Breast epithelium (tissue), 2 donors: ENCODE measurements around a stretch of chr12.

DNA sequence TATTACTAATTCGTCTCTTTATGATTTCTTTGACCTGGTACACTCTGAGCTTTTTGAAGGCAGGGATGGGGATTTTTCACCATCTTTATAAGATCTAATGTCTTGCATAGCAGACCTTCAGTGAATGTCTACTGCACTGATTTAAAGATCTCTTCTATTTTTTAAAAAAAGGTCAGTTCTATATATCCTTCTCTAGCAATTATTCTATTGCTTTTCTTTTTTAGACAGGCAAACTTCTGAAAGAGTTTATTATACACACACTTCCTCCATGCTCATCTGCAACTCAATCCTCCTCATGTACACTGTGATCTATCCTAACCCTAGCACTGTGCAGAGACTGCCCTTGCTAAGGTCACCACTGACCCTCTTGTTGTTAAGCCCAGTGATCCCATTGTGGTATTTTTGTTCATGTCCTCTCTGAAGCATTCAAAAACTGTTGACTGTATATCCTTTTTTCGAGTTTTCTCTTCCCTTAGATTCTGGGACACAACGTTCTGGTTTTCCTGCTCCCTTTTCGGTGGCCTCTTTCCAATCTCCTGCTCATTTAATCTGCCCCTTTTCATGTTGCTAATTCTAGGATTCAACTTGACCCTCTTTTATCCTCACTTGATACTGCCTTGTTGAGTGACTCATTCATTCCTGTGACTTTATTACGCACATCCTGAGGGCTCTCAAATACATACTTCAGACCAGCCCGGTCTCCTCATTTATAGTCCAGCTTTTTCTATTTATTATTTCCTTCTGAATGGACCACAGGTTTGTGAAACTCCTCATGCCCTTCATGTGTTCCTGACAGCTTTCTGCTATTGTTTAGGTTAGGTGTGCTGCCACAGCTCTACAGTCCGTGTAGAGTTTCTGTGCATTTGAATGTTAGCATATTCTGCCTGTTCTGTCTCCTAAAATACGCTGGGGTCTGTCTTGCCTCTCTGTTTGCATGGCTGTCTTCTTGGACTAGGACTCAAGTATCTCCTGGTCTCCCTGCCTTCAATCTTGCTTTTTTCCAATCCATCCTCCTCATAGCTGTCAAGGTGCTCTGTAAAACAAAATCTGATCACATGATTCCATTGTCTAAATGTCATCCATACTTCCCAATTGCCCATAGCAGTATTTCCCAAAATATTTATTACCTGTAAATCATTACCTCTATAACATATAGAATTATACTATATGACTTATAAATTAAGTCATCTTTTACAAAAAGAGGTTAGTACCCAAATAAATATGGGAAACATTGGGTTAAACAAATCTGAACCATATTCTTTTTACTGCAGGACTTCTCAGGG is 54.1 kb upstream of the PTPRB start:
- PRO-cap = no peak
- RAMPAGE, long total RNA, 2 experiments = no peak in any of the 2 experiments

DNA sequence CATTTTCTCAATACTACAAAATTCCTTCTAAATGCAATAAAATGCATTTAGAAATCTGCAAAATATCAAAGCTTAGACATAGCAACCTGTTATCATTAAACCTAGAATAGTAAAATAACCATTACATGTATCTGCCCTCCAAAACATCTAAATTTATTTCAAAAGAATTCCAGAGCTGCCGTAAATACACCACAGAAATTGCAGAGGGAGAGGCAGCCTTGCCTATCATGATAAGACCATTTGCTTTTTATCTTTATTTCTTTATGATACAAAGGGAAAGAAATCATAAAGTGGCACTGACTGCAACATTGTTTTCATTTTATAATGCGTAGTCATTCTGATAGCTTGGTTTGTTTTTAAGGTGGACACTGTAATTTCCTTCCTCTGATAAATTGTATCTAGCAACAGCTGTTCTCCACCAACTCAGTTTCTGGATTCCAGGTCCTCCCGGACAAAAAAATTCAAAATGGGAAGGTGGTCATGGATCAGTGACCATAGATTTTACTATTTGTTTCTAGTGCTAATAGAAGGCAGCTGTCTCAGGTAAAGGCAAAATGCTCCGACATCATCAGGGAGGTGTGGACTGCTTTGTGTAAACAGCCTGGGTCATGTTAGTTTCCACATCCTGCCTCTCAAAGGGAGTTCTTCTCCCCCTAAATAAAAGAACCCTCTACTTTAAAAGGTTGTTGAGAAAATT is 578 bp upstream of the TSPAN8 start:
- PRO-cap = no peak
- RAMPAGE, long total RNA, 2 experiments = no peak in any of the 2 experiments

DNA sequence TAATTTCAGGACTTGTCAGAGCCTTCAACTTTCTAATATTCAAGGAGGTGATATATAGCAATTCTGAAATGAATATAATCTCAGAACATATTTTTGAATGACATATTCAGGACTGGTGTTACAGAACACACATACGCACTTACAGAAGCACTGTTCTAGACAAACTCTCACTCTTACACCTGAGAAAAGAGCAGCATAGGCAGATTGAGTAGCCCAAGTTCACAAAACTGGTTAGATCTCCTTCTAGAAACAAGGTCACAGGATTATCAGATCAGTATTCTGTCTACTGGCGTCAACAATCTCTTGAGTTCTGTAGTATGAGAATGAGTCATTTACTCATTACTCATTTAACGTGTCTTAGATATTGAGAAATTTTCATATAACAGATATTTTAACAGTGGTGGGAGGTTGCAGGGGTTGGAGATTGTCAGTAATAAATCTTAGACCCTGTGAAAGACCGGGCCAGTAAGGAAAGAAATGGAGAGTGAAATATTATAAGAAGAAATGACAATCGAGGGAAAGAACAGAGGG is 2.8 kb upstream of the TSPAN8 start:
- PRO-cap = no peak
- RAMPAGE, long total RNA, 2 experiments = no peak in any of the 2 experiments

- PRO-cap = no peak
- RAMPAGE, long total RNA, 2 experiments = no peak in any of the 2 experiments
Measured at GRCh38 chr12:71755973-71756132, 1.2 kb downstream of the RAB21 start.

GRCh38 chr12:71782392-71782735 is 27.7 kb downstream of the RAB21 start:
- PRO-cap = no peak
- RAMPAGE, long total RNA, 2 experiments = no peak in any of the 2 experiments

DNA sequence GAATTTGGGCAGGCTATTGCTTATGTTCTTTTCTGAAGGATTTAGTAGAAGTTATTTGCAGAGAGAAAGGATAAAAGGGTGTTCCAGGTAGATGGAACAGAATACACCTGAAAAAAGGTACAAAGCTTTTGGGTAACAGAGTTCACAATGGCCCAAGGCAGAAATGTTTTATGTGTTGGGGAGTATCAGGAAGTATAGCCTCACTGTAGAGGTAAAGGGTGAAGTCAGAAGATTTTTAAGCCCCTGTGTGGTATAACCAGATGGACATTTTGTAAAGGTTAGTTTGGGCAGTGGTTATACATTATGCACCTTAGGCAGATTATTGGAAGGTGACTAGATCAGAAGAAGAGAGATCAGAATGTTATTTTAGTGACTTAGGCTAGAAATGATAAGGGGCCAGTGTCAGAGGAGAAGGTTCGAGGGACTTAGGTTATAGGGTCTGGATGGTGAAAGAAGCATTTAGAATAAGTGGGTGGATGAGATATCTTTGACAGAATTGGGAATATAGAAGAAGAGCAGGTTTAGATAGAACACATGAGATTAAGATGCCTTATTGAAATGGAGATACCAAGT is 5.5 kb downstream of the TBC1D15 start:
- PRO-cap = no peak
- RAMPAGE, long total RNA, 2 experiments = no peak in any of the 2 experiments

- PRO-cap = no peak
- RAMPAGE, long total RNA, 2 experiments = no peak in any of the 2 experiments
Measured at GRCh38 chr12:71904108-71904948, 34.3 kb upstream of the TPH2 start.

DNA sequence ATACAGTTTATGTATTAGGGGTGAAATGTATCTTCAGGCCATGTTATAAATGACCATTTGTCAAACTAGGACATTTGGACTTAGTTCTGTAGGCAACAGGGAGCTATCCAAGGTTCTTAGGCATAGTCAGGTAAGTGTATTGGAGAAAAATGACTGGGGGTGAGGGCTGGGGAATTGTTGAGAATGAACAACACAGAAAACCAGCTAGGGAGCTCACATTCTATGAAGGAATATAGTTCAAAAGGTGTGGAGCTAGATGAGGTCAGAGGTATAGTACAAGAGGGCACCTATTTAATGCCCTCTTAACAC is 42.6 kb downstream of the TPH2 start:
- PRO-cap = no peak
- RAMPAGE, long total RNA, 2 experiments = no peak in any of the 2 experiments

GRCh38 chr12:75501545-75502331 is 9.7 kb downstream of the KRR1 start:
- PRO-cap = no peak
- RAMPAGE, long total RNA, 2 experiments = no peak in any of the 2 experiments

- PRO-cap = no peak
- RAMPAGE, long total RNA, 2 experiments = no peak in any of the 2 experiments
Measured at GRCh38 chr12:75658823-75659236, 147.4 kb upstream of the KRR1 start.

- PRO-cap = no peak
- RAMPAGE, long total RNA, 2 experiments = no peak in any of the 2 experiments
Measured at GRCh38 chr12:75706717-75707239, 195.4 kb upstream of the KRR1 start.

DNA sequence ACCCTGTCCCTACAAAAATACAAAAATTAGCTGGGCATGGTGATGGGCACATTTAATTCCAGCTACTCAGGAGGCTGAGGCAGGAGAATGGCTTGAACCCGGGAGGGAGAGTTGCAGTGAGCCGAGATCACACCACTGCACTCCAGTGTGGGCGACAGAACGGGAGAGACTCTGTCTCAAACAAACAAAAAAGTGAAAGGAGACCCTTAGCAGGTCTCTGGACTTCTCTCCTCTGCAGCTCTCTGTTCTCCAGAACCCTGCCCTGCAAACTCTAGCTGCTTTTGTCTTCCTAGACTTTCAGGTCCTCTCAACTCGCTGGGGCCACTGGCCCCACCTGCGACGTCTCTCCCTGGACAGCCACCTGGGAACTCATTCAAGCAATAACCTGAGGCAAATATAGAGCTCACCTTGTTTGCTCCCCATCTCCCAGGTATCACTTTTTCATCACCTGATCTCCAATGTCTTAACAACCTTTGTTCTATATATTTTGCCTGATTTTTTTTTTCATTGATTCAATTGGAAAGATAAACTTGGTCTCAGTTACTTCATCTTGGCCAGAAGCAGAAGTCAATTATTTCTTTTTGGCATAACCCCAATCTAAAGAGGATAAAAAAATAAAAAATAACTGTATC is 221.6 kb upstream of the KRR1 start:
- PRO-cap = no peak
- RAMPAGE, long total RNA, 2 experiments = no peak in any of the 2 experiments

DNA sequence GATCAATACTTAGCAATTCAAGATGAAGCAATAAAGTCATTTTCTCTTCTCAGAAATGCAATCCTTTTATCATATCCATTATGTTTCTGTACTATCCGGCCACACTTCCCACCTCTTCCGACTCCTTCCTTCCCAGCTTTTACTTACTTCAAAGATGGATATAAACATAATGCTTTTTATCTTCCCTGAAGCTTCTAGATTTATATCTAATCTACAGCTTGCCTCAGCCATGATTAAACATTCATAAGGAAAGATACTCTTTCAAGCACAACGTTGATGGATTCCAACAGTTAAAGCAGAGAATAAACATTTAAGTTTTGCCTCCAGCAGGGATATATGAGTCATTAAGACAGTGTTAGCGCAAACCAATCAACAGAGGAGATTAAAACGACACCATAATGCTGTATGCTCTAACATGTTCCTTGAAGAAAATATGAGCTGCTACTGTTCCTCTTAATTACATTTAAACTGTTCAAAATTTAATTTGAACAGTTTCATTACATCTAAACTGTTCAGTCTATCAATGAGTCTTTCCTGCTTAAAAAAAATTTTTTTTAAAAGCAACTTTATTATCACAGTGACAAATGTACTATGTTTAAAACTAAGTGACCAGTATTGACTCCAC is 74.9 kb upstream of the BBS10 start:
- PRO-cap = no peak
- RAMPAGE, long total RNA, 2 experiments = no peak in any of the 2 experiments

GRCh38 chr12:76513492-76514112 is 46.0 kb downstream of the OSBPL8 start:
- PRO-cap = no peak
- RAMPAGE, long total RNA, 2 experiments = no peak in any of the 2 experiments

DNA sequence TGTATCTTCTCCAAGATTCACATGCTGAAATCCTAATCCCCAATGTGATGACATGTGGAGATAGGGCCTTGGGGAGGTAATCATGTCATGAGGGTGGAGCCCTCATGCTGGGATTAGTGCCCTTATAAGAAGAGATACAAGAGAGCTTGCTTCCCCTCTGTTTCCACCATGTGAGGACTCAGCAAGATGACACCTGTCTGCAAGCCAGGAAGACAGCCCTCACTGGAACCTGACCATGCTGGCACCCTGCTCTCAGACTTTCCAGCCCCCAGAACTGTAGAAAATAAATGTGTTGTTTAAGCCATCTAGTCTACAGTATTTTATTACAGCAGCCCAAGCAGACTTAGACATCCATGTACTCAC is 36.1 kb downstream of the OSBPL8 start:
- PRO-cap = no peak
- RAMPAGE, long total RNA, 2 experiments = no peak in any of the 2 experiments

DNA sequence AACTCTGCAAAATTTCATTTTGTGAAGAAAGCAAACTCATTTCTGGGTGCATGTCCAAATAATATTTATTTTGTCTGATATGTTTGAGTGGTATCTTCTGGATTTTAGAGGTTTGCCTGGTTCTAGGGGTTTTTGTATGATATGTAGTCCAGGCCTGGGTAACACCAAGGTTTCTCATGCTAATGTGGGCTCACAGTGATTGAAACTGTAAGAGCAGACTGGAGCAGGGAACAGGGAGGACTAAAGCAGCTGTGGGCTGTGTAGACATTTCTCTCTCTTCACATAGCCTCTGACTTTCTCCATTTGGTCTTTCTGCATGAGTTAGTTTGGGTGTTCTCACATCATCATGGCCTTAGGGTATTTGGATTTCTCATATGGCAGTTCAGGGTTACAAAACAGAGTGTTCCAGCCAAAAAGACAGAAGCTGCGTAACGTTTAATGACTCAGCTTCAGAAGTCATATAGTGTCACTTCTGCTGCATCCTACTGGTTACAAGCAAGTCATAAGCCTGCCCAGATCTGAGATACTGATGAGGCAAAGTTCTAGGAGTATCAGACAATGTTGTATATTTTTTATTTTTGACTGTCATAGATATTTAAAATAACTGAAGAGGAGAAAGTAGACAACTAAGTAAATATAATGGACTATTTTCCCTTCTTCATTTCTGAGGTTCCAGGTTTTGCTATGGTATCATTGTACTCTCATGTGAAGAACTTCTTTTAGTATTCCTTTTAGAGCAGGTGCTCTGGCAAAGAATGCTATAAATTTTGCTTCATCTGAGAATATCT is 52.0 kb upstream of the OSBPL8 start:
- PRO-cap = no peak
- RAMPAGE, long total RNA, 2 experiments = no peak in any of the 2 experiments

GRCh38 chr12:76739040-76739737 is 24.7 kb upstream of the ZDHHC17 start:
- PRO-cap = no peak
- RAMPAGE, long total RNA, 2 experiments = no peak in any of the 2 experiments

GRCh38 chr12:77324484-77325154 is 259.2 kb upstream of the E2F7 start:
- PRO-cap = no peak
- RAMPAGE, long total RNA, 2 experiments = no peak in any of the 2 experiments

DNA sequence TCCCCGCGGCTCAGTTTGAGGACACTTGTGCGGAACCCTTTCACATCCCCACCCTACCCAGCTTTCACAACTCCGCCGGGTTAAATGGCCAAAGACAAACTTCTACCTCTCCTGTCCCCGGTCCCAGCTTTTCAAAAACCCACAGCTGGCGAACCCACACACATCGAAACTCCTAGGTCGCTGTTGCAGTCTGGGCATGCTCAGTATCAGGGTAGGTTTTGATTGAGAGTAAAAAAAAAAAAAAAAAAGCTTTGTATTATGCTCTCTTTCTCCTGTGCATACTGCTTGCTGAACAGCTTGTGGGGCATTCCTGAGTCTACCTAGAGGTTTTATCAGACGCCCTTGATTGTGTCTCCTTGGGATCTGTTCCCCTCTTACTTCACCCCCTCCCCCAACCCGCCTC is 448 bp upstream of the SYT1 start:
- PRO-cap = no peak
- RAMPAGE, long total RNA, 2 experiments = no peak in any of the 2 experiments

- PRO-cap = no peak
- RAMPAGE, long total RNA, 2 experiments = no peak in any of the 2 experiments
Measured at GRCh38 chr12:79183697-79184176, 319.2 kb downstream of the SYT1 start.